Endometrial microvascular endothelial cells (primary cell): ENCODE data around the genes TRPV1, EMC6 and CAMKK1.

GRCh38 chr17:3475251-3475761, 491 bp upstream of the ASPA start:
- RAMPAGE, long total RNA, result no peak

GRCh38 chr17:3558526-3559039, 971 bp upstream of the TRPV3 start:
- RAMPAGE, long total RNA, result no peak

DNA sequence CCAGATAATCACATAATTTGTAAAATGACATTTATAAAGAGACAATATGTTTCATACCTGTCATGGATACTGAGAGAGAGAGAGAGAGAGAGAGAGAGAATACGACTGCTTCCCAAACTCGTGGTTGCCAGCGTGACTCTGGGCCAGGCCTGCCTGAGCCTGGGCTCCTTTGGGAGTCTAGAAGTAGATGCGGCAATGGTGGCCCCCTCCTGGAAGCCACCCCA, at the start of gene TRPV1:
Gene TRPV1 (minus strand): TSS at position 160 of the 224 bp plus-strand sequence.
- RAMPAGE, long total RNA, result no peak

- RAMPAGE, long total RNA, result no peak
Observed at GRCh38 chr17:3610518-3611197, 1.4 kb upstream of the TRPV1 start.

DNA sequence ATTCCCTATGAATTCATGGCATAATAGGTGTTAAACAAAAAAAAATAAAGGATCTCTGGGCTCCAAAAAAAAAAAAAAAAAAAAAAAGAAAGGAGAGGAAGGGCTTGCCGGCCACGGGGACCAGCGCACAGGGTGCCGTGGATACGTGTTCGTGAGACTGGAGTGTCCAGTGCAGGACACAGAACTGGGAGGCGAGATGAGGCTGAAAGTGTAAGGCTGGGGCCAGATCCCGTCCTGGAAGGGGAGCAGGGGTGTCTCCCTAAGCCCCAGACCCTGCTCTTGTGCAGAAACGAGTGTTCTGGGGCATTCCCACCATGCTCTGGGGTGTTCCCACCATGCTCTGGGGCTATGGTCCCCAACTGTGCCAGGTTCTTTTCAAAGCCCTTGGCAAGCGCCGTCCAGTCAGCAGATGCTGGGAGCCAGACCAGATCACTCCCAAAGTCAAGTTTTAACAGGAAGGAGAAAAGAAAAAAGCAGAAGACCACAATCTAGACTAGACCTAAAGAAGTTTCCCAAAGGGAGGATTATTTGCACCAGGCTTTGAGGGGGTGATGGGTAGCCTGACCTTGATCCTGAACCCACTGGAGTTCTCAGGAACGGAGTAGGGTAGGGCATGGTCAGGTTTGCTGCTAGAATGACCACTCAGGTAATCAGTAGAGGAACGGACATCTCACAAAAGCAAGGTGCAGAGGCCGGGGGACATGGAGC, 2.5 kb downstream of the TAX1BP3 start:
- RAMPAGE, long total RNA, result no peak

DNA sequence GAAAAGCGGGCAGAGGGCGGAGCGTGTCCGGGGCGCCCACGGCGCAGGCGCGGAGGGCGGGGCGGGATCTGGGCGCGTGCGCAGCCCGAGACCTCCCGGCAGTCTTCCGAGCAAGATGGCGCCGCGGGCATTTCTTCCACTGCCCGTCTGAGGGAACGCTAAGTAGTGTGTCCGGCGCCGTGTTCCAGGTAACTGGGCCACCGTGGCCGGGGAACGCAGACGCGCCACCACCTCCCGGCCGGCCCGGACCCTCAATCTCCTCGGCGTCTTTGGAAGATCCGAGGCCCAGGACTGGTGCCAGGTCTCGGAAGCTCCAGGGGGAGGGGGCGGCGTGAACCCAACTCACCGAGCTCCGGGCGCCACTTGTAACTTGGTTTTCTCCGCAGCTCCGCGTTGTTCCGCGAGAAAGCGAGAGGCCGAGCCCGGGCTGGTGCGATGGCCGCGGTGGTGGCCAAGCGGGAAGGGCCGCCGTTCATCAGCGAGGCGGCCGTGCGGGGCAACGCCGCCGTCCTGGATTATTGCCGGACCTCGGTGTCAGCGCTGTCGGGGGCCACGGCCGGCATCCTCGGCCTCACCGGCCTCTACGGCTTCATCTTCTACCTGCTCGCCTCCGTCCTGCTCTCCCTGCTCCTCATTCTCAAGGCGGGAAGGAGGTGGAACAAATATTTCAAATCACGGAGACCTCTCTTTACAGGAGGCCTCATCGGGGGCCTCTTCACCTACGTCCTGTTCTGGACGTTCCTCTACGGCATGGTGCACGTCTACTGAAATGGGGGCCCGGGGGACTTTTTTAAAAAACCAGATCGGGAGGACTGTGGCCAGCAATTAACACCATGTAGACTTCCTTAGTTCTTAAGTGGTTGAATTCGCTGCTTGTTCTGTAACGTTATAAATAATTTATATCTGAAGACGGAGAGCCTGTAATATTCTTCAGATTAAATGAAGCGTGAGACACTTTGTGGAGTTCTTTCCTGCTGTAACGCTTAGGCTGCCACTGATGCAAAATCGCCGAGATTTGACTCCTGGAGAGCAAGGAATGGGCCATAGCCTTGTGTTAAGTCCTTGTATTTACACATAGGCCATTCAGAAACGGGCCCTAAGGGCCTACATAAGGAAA, at the start of gene EMC6:
Gene EMC6 (plus strand): TSS at position 101 of the 1,117 bp plus-strand sequence.
- RAMPAGE, long total RNA, result start-site peak on the plus strand centred at position 102 of the sequence, 15 bp wide, 109 and 124 reads in 2 replicates

DNA sequence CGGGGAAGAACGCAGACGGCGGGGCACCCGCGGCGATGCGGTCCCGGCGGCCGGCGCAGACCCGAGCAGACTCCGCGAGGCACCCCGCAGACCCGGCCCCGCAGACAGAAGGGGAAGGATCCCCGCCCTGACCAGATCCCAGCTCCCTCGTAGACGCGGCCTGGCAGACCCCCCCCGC, 285 bp downstream of the CAMKK1 start:
- RAMPAGE, long total RNA, result no peak

DNA sequence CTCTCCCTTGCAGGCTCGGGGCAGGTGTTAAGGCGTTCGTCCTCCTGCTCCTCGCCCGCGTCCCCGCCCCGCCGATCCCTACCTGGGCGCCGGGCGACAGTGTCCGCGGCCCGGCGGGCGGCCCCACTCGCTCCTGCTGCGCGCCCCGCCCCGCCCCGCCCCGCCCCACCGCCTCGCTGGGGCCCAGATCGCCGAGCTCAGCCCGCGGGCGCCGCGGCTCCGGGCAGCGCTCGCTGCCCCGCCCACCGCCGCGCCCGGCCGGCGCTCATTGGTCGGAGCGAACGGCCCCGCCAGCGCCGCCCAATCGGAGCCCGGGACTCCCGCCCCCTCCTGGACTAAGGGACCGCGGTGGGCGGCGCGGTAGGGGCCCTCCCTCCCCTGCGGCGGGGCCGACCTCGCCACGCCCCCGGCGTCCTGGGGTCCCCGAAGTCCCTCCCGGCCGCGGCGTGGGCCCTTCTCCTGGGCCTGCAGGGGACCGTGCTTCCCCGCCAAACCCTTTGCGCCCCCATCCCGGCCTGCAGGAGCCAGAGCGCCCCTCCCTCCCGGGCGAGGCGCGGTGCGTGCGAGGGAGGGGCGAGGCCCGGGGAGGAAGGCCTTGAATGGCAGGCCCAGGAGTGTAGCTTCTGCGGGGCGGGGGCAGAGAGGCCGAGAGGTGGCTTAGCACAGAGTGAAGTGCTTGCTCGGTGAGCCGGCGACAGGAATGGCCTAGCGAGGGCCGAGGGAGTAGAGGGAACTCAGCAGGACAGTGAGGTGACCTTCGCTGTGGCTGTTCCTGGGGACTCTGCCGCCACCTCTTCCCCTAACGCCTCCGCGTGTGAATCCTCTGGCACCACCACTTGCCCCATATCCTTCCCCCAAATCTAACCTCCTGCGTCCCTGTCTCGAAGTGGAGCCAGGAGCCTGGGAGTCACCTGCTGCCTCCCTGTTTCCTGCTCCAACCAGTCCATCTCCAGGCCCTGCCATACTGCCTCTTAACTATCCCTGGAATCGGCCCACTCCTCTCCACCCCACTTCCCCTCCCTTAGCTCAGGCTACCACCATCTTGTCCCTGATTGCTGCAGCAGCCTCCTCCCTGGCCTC, at the start of gene CAMKK1:
Gene CAMKK1 (minus strand): TSS at position 197 of the 1,080 bp plus-strand sequence.
- RAMPAGE, long total RNA, result start-site peak on the minus strand centred at position 121 of the sequence, 40 bp wide, 18 and 13 reads in 2 replicates

DNA sequence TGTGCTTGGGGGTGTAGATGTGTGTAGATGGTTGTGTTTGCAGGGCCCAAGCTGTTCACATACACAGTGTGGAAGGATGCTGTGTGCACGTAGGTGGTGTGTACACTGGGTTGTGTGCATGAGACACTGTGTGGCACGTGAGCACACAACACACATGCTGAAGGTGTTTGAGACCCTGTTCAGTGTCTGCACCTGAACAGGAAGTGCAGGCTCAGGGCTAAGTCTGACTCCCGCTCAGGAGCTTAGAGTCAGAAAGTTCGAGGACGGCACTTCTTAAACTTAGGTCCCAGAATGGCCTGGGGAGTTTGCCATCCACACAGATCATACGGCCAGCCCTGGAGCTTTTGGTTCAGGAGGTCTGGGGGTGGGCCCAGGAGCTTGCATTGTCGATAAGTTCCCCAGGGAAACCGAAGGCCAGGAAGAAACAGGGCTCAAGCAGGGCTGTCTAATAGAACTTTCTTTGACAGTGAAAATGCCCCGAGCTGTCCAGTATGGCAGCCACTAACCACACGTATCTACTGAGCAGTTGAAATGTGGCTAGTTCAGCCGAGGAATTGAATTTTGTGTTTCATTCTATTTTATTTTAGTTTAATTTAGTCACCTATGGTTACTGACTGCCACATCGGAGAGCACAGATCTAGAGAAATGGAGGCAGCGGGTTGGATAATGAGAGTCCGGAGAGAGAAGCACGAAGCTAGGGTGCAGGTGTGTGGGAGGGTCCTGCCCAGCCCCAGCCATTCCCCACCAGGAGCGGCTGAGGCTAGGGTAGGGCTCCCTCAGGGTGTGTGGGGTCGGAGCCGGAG, 4.2 kb upstream of the CAMKK1 start:
- RAMPAGE, long total RNA, result no peak

DNA sequence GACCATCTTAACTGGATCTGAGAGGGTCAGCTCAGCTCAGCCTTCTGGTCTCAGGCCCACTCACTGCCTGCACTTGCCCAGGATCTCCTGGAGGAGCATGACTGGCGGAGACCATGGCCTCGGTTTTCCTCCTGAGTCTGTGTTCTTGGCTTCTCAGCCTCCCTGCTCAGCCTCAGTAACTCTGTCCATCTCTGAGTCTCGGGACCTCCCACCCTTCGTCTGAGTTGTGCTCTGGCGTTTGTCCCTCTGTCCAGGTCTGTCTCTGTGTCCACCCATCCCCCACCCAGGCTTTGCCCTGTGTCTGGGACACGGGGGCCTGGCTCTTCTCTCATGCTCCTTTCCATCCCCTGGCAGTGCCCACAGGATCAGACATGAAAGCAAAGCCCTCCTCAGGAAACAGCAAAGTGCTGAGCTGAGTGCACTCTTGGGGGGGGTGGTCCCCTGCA, 2.8 kb downstream of the P2RX1 start:
- RAMPAGE, long total RNA, result no peak

DNA sequence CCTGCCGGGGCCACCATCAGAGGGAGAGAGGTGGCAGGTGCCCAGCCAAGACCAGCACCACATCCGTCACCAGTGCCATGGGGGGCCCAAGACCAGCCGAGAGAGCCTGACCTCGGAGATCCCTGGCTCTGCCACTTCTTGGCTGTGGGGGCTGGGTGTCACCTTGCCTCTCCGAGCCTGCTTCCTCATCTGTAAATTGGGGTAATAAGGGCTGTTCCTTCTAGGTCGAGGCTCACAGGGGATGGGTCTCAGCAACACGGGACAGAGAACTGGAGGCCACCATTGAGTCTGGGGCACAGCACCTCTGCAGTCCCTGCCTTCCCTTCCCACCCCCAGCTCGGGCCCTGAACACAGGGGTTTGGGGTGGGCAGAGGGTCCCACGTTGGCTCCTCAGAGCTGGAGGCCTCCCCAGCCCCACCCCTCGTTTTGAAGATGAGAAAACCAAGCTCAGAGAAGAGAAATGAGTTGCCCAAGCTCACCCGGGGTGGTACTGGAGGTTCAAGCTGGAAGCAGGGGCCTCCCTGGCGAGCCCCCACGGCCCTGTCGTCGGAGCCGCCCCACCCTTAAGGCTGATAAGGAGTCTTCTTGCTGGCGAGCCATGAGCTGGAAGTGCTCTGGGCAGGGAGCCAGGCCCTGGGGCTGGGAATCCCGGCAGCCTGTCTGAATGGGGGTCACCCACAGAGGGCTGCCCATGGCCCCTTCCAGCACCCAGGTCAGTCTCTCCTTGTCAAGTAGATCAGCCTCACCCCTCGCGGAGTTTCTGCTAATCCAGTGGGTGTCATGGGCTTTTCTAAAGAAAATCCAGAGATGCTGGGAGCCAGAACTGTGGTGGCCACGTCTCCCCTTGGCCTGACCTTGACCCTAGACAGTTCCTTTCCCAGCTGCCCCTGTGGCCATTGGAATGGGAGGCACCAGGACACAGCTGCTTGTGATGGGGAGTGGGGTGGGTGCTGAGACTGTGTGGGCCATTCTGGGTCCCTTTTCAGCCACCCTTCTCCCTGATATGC, 1.0 kb upstream of the P2RX1 start:
- RAMPAGE, long total RNA, result no peak

DNA sequence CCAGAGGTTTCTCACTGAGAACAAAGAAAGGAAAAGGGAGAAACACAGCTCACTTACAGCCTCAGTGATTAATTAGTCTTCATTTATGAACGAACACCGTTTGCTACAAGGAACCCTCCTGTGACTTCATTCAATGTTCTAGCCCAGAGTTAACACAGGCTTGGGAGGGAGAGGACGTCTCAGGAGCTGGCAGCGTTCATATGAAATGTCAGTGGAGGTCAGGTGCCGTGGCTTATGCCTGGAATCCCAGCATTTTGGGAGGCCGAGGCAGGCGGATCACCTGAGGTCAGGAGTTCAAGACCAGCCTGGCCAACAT, 16.5 kb upstream of the ATP2A3 start:
- RAMPAGE, long total RNA, result no peak

- RAMPAGE, long total RNA, result no peak
Observed at GRCh38 chr17:4006397-4007141, 42.3 kb upstream of the ATP2A3 start.

GRCh38 chr17:4031918-4032629, 67.8 kb upstream of the ATP2A3 start:
- RAMPAGE, long total RNA, result no peak

DNA sequence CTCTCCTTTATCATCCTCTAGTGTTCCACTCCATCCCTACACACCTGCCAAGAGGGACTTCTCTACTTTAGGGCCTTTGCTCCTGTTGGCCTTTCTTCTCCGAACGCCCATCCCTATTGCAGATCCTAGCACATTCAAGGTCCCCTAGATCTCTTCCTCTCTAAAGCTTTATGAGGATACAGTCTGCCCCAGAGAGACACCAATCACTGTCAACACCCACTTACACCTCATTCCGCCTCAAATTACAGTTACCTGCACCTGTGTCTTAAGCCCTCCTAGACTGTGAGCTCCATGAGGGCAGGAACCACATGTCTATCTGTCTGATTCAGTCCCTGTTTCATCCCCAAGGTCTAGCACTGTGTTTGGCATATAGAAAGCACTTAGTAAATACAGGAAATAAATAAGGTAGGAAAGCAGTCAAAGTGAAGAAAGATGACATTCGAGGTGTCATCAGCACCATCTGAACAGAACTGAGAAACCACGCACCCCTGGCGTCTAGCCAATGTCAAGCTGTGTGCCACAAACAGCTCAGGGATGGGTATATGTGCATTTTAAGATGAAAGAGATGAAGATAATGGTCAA, 79.5 kb upstream of the ATP2A3 start:
- RAMPAGE, long total RNA, result no peak

GRCh38 chr17:4060921-4061768, 81.7 kb downstream of the ZZEF1 start:
- RAMPAGE, long total RNA, result no peak

DNA sequence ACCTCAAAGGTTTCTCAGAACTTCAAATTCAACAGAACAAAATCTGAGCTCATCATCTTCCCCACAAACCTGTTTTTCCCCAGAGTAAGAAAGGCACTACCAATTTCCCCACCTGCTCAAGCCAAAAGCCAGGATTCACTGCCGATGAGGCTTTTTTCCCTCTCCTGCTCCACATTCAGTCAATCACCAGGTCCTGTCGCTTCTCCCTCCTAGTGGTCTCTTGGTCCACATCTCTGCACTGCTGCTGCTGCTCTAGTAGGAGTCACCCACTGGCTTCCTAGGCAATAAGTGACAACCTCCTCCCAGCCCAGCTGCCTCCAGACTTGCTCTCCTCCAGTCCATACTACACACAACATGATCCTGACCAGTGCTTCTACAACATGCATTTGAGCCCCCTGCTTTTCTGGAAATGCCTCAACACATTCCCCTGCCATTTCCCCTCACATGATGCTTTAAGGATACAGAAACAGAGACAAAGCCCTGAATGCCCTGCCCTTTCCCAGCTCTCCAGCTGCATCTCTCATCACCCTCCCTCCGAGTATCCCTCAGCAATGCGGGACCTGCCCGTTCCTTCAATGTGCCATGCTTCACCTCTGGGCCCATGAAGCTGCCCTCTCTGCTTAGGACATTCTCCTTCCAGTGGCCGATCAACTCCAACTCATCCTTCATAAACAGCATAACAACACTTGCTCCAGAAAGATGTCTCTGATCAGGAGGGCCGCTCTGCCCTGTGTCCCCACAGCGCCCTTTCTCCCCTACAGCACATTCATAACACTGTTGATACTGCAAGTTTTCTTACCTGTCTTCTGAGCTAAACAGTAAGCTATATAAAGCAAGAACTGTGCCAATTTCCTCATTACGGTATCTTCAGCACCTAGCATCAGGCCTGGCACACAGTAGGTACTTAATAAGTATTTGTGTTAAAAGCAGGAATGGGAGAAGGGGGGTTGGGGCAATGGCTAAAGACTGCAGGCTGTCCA, 48.0 kb downstream of the ZZEF1 start:
- RAMPAGE, long total RNA, result no peak

- RAMPAGE, long total RNA, result no peak
Observed at GRCh38 chr17:4142107-4142446, 753 bp downstream of the ZZEF1 start.

DNA sequence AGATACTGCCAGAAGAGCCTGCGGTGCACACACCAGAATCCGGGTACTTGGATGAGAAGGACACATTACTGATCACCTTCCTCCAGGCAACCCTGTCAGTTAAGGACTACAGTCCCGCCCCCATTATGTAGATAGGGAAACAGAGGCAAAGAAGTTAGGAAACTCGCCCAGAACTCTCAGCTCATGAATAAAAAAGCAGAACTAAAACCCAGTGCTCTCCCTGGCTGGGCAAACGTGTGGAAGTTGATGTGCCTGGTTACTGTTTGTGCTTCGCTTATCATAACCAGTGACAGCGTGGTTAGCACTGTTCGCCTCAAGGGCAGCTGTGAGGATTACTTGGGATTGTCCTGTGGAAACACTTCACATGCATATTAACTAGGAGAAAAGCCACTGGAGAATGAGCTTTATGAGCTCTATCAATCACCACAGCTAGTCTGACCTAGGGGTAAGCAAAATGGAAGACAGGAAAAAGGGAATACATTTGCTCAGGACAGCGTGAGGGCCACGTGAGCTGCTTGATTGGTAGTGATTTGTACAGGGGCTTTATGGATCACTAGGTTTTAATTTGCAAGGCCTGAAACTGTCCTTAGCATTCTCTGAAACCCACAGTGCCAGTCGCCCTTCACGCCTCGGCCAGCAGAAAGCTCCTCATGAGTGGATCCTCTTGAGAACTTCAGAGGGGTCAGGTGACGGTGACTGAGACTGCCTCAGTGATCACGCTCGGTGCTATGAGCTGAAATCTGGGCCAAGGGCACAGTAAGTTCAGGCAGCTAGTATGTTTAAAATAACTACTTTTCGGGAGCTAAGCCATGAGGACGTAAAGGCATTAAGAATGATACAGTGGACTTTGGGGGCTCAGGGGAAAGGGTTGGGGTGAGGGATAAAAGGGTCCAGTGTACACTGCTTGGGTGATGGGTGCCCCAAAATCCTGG, 20.0 kb downstream of the CYB5D2 start:
- RAMPAGE, long total RNA, result no peak

GRCh38 chr17:4163950-4164512, 21.0 kb downstream of the CYB5D2 start:
- RAMPAGE, long total RNA, result no peak